Gastrocnemius medialis (tissue), 3 donors: Measurements from ENCODE around the genes RPL12 and PTRH1.

DNA sequence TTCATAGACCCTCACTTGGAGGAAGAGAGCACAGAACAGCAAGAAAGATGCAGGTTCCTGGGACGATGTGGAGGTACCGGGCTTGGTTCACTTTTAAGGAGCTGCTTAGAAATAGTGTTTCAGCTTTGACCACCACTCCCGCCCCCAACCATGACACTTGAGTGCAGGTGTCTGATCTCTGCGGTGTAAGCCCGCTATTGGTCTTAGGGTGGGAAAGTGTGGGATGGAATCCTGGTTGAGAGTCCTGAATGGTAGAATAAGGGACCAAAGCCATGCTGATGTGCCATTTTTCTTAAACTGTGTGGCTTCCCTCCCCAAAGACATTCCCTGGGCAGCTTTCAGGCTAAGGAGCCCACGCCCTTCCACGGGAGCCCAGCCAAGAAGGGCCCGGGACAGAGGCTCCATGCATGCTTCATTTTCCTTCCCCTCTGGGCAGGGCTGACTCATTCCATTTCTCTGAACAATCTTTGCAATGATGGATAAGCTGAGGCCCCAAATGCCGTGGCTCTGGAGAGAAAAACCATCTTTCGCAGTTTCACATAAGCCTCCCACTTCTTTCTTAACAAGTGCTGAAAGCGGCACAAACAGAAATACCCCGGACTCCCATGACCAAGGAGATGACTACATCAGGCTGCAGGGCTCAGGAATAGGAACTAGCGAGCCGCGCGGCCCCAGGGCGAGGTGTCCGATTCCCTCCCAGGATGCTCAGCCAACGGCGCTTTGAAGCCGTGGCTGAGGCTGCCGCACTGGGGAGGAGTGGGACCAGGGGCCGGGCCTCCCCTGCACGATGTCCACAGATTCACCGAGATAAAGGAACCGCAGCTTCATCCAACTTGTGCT lies 96.9 kb upstream of the LMX1B start:
- PRO-cap, result no peak
- RAMPAGE, long total RNA, 3 experiments, result no peak in any of the 3 experiments

GRCh38 chr9:126581944-126582238 lies 31.8 kb upstream of the LMX1B start:
- PRO-cap, result no peak
- RAMPAGE, long total RNA, 3 experiments, result no peak in any of the 3 experiments

DNA sequence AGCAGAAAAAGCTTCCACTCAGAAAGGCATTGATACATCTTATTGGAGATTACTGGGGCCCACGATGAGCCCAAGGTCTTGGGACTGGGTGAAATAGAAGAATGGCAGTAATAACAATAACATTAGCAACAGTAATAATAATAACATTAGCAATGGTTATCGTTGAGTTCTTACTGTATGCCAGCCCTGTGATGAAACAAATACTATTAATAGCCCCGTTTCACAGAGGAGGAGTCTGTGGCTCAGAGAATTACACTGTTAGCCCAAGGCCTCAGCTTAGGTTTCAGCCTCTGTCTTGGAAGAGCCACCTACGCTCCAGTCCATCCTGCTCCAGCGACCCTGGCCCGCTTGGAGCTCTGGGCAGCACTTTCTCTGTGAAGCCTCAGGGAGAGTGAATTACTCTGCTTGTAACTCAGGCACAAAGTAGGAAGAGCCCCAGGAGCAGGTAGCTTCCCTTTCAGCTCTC lies 26.6 kb upstream of the LMX1B start:
- PRO-cap, result no peak
- RAMPAGE, long total RNA, 3 experiments, result no peak in any of the 3 experiments

DNA sequence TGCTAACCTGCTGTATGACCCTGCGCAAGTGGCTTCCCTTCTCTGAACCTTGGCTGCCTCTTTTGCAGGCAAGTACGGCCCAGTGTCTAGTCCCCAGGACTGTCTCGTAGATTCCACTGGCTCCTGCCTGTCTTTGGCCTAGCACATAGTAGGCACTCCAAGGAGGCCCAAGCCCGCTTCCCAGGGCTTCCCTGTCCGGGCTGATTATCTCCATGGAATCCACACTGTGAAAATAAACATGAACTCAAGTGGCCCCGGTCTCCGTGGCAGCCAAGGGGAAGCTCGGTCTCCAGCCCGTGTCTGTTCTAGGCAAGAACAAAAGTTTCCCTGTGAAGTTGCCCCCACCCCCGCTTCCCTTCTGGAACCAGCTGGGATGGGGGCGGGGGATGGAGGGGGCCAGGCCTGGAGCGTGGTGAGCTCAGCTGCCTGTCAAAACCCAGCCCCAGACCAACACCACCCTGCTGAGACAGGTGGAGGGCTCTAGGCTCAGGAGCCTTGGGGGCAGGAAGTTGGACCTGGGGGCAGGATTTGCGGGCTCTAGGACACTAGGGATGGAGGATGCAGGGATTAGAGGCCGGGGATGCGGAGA lies 26.0 kb upstream of the LMX1B start:
- PRO-cap, result no peak
- RAMPAGE, long total RNA, 3 experiments, result no peak in any of the 3 experiments

DNA sequence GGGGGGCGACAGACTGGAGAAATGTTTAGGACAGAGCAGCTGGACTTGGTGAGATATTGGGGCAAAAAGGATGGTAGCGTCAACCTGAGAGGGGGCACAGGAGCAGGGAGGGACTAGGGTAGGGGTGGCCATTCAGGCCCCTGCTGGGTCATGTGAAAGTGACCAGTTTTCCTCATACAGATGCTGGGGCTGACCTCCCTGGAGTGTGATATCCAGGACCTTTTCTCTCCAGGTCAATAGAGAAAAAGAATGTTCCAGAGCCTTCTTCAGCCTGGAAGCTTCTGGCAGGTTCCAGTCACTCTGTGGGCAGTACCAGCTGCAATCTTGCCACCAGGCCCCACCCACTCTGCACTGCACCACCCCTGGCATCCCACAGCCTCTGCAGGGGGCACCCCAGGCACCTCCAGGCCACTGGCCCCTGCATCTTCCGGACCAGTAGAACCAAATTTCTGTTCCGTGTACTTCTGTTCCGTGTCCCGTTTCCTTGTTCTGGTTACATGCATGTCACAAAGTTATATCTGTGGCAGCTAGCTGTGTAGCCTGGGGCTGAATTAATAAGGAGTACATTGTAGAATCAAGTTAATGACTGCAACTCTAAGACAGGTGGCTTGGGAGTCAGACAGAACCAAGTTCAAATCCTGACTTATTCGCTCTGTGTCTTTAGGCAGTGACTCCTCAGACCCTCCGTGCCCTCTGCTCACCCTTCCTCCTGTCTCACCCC lies 83.3 kb upstream of the ZBTB43 start:
- PRO-cap, result no peak
- RAMPAGE, long total RNA, 3 experiments, result no peak in any of the 3 experiments

DNA sequence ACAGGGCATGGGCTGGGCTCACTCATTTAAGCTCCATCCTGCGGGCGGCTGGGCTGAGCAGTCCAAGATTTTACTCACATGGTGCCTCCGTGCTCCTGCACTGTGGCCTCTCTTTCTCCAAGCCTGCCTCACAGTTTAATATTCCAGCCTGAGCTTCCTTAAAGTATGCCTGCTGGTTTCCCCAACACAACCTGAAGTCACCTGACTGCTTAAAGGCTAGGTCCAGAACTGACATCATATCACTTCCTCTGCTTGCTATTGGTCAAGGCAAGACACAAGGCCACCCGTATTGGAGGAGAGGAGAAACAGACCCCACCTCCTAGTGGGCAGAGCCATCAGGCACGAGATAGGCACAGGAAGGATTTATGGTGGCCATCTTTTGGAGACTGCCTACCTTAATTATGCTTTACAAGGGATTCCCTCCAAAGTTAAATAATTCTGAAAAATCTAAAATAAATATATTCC lies 41.5 kb upstream of the ZBTB43 start:
- PRO-cap, result no peak
- RAMPAGE, long total RNA, 3 experiments, result no peak in any of the 3 experiments

DNA sequence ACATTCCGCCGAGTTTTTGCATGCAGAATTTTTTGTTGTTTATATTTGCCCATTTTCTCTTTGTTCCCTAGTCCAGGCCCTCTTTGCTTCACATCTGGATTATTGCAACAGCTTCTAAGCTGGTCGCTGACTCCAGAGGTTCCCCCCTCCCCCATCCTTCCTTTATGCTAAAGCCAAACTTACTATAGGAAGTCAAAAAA lies 1.2 kb downstream of the ZBTB34 start:
- PRO-cap, result no peak
- RAMPAGE, long total RNA, 3 experiments, result no peak in any of the 3 experiments

DNA sequence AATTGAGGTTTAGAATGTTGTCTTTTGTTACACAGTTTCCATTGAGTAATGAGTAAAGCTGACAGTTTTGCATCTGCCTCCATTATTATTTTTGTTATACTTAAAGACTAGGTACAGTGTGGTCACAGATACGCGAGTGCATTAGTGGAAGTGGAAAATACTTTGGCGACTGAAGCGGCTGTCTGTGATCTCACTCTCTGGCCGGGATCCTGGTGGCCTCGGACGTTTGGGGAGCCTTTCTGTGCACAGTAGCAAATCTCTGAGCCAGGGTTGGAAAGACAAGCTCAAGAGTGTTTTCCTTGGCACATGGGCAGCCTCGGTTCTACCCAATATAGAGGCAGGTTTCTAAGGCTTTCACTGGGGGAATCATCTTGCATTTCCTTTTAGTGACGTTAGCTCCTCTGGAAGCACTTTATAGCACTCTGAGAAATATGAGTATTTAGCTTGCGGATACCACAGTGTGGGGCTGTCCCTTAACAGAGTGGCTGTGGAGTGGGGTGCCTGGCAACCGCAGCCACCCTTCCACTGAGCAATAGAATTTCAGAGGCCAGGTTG lies 32.3 kb upstream of the ANGPTL2 start:
- PRO-cap, result no peak
- RAMPAGE, long total RNA, 3 experiments, result no peak in any of the 3 experiments

GRCh38 chr9:127225090-127226266 lies 39.1 kb upstream of the GARNL3 start:
- PRO-cap, result bidirectional peak, plus-strand start at chr9:127225214, minus-strand start at chr9:127224888; unidirectional peak, plus-strand start at chr9:127225401; unidirectional peak, plus-strand start at chr9:127225614; unidirectional peak, minus-strand start at chr9:127225927
- RAMPAGE, long total RNA, 3 experiments, result start-site peak on the plus strand in 1 of 3 experiments, at chr9:127225287-127225387 at its widest, 10 reads per replicate

- PRO-cap, result no peak
- RAMPAGE, long total RNA, 3 experiments, result no peak in any of the 3 experiments
Measured at GRCh38 chr9:127368903-127369574, 27.9 kb upstream of the SLC2A8 start.

DNA sequence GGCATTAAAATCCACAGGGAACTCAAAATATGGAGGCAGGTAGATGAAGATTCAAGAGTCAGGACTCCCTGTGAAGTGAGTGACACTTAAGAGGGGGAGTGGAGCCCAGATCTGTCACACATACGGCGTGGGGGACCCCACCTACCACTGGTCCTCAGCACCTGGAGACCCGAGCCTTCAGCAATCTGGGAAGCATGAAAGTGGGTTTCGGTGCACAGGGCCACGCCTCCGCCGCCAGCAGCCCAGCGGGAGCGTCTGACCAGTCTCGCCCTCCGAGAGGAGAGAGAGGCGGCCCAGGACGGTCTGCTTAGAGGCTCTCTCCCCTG lies 718 bp upstream of the SLC2A8 start:
- PRO-cap, result no peak
- RAMPAGE, long total RNA, 3 experiments, result no peak in any of the 3 experiments

- PRO-cap, result bidirectional peak, plus-strand start at chr9:127451510, minus-strand start at chr9:127451405
- RAMPAGE, long total RNA, 3 experiments, result start-site peak on the plus strand in 2 of 3 experiments, at chr9:127451508-127451520 at its widest, 59 to 95 reads per replicate; start-site peak on the minus strand in 3 of 3 experiments, at chr9:127451399-127451408 at its widest, 124 to 12,024 reads per replicate
Measured at GRCh38 chr9:127451178-127451712, at the start of gene RPL12. Gene RPL12, minus strand, starts transcription at chr9:127451406.

DNA sequence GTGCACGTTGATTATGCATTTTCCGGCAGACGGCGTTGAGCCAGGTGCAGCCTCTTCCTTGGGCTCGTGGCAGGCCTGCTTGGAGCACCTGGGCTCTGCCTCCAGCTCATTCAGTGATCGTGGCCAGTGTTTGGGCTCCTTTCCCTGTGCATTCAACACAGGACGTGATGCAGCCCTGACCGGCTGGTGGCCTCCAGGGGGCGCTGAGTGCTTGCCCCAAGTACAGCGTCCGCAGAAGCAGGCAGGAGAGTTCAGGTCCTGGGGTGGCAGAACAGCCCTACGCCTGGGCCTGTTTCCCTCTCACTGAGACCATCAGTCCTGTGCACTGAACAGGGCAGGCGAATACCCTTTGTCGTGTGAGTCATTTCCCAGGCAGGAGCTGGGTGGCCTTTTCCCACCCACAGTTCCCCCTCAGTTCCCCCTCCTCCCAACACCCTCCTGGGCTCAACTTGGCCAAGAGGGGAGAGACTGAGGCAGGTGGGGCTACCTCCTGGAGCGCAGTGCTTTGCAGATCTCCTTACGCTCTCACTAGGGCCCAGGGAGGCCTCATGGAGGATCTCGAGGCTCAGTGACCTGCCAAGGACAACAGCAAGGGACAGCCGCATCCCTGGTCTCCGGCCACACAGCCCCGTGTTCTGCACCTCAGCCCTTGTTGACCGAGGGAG lies 52.8 kb downstream of the LRSAM1 start:
- PRO-cap, result no peak
- RAMPAGE, long total RNA, 3 experiments, result no peak in any of the 3 experiments

- PRO-cap, result no peak
- RAMPAGE, long total RNA, 3 experiments, result no peak in any of the 3 experiments
Measured at GRCh38 chr9:127506007-127506926, 55.0 kb downstream of the LRSAM1 start.

DNA sequence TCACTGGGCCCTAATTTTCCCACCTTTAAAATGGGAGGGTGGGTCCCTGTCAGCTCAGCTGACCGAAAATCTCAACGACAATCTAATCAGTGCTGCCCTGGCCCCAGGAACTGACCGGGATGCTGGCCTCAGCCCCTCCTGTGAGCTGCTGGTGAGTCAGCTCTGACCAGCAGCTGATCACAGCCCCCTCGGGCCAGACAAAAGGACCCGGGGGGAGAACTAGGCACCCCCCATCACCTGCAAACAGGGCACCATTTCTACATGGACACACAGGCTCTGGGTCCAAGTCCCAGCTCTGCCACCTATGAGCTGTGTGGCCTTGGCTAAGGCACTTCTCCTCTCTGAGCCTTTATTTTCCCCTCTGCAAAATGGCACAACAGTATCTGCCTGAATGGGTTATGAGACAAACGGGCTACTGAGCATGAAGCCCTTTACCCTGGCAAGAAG lies 29.3 kb downstream of the NIBAN2 start:
- PRO-cap, result no peak
- RAMPAGE, long total RNA, 3 experiments, result no peak in any of the 3 experiments

- PRO-cap, result no peak
- RAMPAGE, long total RNA, 3 experiments, result no peak in any of the 3 experiments
Measured at GRCh38 chr9:127557247-127557906, 11.5 kb downstream of the NIBAN2 start.

DNA sequence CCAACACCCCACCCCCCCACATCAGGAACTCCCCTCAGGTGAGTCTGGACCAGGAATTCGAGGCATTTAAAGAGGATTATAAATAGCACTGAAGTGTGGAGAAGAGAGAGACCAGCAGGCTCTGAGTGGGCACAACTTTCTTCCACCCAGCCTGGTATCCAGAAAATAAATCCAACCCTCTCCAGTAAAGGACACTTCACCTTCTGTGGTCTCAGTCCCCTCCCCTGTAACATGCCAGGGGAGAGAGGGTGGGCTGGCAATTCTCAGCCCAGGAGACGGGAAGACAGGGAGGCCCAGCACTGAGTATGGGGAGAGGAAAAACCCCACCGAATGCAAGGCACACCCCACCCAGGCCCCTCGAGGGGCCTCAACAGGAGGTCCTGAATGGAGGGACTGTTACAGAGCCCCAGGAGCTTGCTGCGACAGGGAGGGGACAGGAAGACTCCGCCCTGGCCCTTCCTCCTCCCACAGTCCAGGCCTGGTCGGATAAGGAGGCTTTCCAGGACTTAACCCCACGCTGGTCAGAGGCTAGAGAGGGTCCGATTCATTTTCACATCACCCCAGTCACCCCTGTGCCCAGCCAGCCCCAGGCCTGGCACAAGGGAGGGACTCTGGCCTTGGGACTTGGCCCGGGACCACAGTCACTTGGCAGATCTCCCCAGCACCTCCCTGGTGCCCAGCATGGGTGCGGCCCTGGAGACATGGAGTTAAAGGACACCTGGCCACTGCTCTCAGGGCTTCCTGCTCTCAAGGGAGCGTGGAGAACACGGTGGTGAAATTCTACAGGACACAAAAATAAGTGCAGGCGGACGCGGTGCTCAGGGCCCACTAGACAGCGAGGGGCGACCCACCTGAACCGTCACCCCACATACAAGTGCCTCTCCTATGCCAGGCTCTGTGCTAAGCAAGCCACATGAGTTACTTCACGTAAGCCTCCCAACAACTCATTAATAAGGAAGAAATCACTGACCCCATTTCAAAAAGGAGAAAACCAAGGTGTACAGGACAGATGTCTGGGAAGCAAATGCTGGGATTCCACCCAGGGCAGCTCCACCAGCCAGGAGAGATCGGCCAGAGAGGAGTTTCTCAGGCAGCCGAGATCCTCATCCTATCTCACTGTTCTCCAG lies 1.6 kb downstream of the NIBAN2 start:
- PRO-cap, result bidirectional peak, plus-strand start at position 489 of the sequence, minus-strand start at position 366 of the sequence
- RAMPAGE, long total RNA, 3 experiments, result no peak in any of the 3 experiments

GRCh38 chr9:127573921-127575125 lies 5.5 kb upstream of the NIBAN2 start:
- PRO-cap, result no peak
- RAMPAGE, long total RNA, 3 experiments, result no peak in any of the 3 experiments

GRCh38 chr9:127628381-127628808 lies 16.3 kb downstream of the STXBP1 start:
- PRO-cap, result no peak
- RAMPAGE, long total RNA, 3 experiments, result no peak in any of the 3 experiments

- PRO-cap, result bidirectional peak, plus-strand start at chr9:127715820, minus-strand start at chr9:127715660; bidirectional peak, plus-strand start at chr9:127716082, minus-strand start at chr9:127715985
- RAMPAGE, long total RNA, 3 experiments, result start-site peak on the minus strand in 1 of 3 experiments, at chr9:127715657-127715663 at its widest, 57 reads per replicate
Measured at GRCh38 chr9:127715339-127716390, at the start of gene PTRH1. Gene PTRH1, minus strand, starts transcription at chr9:127715663.